Camera-type eye (tissue), 1 donor: ENCODE data around the genes TNS4 and KRT25.

DNA sequence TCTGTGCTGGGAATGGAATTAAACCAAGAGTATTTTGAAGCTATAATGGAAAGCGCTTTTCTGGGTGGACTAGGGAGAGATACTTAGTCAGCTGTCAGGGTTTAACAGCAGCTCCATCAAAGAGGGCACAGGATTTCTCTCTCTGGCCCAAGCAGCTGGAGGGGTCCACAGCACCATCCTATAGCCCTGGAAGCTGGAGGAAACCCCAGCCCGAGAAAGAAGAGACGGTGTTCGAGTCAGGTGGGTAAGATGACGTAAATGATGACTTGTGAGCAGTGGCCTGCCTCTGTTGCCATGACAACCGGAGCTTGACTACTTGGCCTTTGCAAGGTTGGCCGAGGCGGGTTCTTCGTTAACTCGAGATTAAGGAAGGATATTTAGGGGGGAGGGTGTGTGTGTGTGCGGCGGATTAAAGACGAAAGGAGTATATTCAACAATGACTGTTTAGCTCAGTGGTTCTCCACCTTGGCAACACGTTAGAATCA lies 531 bp upstream of the WIPF2 start:
- RAMPAGE, long total RNA: no peak

- RAMPAGE, long total RNA: no peak
These were observed 981 bp downstream of the WIPF2 start for GRCh38 chr17:40220025-40220544.

GRCh38 chr17:40346615-40346884 lies 18.0 kb downstream of the GJD3 start:
- RAMPAGE, long total RNA: no peak

- RAMPAGE, long total RNA: no peak
These were observed 19.1 kb downstream of the IGFBP4 start for GRCh38 chr17:40461990-40463048.

DNA sequence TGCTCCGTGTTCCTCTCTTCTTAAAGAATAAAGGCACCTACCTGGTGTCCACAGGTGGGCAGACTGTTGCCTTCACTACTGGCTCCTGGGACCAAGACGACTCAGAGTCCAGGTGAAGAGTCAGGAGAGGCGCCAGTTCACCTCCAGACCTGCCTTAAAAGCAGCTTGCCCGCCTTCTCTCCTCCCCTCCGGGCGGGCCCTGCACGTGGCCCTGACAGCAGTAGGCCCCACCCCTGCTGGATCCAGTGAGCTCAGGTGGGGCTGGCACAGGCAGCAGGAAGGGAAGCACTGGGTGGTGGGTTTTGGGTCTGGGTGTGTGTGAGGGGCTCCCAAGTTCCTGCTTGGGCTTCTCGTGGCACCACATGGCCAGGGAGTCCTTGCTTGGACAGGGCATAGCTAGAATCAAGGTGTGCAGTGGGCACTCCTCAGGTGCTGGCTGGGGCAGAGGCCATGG lies at the start of gene TNS4:
Gene TNS4, minus strand, starts transcription at position 131 of the 454 bp plus-strand sequence.
- RAMPAGE, long total RNA: no peak

- RAMPAGE, long total RNA: no peak
These were observed 8.8 kb upstream of the TNS4 start for GRCh38 chr17:40509964-40510860.

- RAMPAGE, long total RNA: no peak
These were observed 25.2 kb upstream of the TNS4 start for GRCh38 chr17:40526552-40527027.

DNA sequence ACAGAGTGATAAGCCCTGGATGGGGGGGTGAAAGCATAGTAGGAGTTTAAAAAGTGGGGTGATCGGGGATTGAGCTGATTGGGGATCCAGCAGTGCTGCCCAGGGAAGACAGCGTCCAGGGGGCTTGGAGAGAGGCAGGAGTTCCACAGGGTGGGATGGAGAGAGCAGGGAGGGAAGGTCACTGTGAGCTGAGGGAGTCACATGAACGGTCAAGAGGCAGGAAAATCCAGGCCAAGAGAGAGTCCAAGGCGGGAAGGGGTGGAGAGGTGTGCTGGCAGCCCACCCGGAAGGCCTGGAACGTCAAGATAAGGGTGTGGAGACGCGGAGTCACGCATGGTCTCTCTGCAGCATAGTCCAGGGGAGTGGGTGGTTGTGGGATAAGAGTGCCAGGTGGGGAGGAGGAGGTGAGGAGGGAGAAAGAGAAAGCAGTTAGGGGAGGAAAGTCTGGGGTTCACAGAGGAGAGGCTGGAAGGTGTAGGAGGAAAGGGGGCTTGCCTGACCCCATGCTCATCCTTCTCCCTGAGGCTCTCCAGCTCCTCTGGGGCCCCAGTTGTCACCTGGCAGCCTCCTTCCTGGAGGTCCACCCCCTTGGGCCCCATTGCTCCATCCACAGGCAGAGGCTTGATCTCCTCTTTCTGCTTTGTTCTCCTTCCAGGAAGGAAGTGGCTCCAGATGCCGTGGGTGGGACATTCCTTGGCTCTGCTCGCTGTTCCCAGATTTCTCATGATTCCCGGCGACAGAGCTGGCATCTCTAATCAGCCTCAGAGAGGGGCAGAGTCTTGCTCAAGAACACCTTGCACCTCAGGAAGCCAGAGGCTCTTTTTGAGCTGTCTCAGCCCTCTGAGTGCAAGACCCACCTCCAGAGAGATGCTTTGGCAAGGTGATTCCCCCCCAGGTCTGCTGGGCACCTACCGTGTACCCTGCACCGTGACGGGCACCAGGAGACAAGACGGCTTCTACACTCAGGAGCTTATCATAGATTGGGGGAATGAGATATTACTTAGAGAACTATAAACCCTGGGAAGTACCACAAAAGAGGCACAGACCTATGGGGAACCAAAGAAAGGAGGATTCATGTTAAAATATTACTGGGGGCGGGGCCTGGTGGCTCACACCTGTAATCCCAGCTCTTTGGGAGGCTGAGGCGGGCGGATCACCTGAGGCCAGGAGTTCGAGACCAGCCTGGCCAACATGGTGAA lies 28.6 kb downstream of the CCR7 start:
- RAMPAGE, long total RNA: no peak

- RAMPAGE, long total RNA: no peak
These were observed 24.8 kb downstream of the CCR7 start for GRCh38 chr17:40540412-40540960.

DNA sequence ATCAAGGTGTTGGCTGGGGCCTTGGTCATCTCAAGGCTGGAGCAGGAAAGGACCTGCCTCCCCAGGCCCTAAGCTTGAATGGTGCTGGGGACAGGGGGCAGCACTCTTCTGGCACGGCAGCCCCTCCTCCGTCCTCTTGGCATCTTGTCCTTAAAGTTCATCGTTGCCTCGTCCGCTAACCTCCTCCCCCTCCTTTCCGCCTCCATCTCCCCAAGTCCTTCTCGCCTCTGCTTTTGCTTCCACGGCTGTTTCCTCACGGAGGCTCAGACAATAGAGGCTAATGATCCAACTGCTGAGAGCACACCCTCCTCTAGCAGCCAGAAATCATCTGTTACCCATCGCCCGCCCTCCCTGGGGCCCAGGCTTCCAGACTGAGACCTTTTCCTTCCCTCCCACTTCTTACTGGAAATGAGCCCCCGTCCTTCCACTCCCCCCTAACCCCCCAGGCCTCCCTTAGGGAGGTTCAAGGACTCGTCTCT lies 23.1 kb downstream of the CCR7 start:
- RAMPAGE, long total RNA: no peak

DNA sequence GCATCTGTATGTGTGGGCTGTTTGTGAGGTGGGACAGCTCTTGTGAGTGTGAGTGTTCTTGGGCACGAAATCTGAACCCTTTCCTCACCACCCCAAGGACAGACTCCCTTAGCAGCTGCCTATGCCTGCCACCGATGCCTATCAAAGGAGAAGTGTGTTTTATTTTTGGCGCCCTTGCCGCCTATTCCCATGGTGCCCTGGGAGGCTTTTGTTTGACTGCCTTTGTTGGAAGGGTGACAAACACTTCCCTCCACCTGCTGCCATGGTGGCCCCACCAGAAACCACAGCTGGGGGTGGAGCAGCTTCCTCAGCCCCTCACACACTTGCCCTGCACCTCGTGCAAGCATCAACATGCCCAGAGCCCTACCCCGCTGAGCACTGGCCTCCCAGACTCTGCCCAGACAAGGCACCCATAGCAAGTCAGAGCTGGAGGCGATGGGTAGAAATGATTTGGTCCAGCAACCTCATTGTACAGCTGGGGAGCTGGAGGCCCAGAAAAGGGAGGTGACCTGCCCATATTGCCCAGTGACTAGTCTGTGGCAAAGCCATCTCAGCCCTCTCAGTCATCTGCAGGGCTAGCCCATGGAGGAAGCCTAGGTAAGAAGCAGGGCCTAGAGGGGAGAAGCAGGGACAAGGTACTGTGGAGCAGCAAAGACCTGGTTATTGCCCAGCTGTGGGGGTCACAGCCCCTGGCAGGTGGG lies 17.8 kb downstream of the CCR7 start:
- RAMPAGE, long total RNA: no peak

- RAMPAGE, long total RNA: no peak
These were observed 11.7 kb downstream of the CCR7 start for GRCh38 chr17:40553354-40554182.

DNA sequence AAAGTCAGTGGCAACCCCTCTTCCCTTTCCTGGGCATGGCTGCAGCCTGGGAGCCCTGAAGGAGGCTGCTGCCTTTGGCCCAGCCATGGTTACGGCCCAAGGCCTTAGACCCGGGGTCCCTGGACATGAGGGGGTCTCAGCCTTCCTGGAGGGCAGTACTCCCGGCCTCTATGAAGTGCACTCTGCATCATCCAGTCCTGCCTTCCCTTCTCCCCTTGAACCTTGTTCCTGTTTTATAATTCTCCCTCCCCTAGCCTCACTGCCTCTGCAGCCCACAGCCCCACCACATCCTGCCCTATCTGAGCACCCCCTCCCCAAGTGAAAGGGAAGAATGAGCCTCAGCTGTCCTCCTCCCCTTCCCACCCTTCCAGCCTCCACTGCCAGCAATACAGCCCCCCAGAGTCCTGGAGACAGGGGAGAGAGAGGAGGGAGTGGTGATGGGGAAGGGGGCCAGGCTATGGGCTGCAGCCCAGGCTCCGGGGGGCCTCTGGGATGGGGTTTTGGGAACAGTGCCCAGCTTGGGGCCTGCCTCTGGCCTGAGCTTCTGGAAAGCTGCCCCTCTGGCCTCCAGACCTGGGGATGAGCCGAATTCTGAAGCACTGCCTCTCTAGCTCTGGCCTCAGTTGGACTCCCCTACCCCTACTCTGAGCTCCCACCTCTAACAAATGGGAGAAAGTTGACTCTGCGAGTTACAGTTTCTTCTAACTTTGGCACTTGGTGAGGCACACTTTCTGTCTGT lies 7.6 kb downstream of the CCR7 start:
- RAMPAGE, long total RNA: no peak

- RAMPAGE, long total RNA: no peak
These were observed 6.4 kb downstream of the CCR7 start for GRCh38 chr17:40558671-40559494.

DNA sequence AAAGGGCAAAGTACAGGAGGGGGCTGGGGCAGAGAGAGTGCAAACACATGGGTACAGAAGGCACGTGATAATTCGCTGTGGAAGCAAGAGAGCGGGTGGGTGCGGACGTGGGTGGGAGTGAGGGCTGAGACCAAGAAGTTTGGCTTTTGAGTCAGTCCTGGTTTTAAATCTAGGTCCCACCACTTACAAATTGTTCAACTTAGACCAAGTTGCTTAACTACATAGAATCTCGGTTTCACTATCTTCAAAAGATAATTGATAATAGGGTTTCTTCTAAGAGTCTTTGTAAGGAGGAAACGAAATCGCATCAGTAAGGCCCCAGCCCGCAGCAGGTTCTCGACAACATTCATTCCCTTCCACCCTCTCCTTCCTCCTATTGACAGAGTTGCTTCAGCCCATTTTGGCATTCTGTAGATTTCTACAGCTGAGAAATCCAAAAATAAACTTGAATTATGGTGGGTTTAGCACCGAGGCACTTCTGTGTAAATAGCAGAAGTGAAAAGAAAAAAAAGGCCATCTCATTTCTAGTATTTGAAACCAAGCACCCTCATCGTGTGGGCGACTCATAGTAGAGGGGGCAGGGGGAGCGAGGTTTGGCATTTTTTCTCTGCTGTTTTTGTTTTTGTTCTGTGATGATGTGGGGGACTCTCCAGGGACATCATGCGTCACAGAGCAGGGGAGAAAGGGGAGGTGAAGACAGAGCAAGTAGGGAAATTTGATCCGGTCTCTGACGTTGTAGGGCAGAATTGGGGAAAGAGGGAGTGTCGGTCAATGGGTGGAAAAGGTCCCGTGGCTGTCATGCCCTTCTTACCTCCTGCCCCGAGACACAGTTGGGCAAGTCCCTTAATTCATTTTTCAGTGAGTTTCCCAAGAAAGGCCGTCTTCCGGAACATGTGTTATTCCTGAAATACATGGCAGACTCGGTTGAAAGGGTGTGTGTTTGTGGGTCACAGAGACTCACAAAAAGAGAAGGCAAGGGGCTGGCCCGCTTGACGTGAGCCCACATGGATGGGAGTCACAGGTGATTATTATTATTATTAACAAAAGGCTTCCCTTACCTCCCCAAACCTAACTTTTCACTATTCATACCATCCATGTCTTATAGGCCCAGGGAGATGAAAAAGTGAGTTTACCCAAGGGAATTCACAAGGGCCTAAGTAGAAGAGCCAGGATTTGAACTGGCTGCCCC lies 33.8 kb upstream of the CCR7 start:
- RAMPAGE, long total RNA: no peak

DNA sequence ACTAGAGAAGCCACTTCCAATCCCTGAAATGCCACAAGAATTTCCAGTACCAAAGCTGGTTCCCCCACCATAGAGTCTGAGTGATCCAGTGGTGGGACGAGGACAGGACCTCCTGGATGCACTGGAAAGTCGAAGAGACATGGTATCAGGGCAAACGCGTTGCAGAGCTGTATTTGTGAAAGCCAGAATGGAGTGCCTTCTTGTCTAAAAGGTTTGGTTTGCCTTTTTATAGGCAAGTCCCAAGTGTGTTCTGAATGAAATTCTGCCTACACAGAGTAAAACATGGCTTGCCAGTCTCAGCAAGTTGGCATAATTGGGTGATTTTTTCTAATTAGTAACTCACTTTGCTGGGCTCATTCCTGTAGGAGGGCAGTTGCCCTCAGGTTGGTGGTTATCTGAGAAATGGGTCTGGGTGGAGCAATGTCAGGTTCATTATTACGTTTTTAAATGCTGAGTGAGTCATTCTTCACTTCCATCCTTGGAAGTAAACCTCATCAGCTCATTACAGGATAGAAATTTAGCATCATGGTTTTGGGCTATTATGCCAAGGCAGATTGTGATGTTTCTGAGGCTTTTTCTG lies at the start of gene KRT25:
Gene KRT25, minus strand, starts transcription at position 201 of the 580 bp plus-strand sequence.
- RAMPAGE, long total RNA: no peak

- RAMPAGE, long total RNA: no peak
These were observed 3.6 kb downstream of the KRT10 start for GRCh38 chr17:40818619-40819494.

DNA sequence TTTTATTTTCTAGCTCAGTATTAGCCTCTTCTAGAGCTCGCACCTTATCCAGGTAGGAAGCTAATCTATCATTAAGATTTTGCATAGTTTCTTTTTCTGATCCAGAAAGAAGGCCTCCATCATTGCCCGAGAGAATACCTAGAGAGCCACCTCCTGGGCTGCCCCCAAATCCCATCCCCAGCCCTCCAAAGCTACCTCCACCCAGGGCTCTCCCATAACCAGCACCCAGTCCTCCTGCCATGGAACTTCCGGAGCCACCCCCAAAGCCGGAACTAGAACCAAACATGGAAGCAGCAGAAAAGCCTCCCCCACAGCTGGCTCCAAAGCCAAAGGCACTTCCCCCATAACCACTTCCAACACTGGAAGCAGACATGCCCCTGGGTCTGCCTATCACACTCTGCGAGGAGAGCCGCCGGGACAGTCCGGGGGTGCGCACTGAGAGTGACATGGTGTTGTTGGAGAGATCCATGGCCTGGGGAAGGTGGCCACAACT lies 259 bp downstream of the KRT12 start:
- RAMPAGE, long total RNA: start-site peak on the minus strand centred at position 217 of the sequence, 584 bp wide, 52 reads

GRCh38 chr17:40885909-40886534 lies 980 bp upstream of the KRT20 start:
- RAMPAGE, long total RNA: no peak

- RAMPAGE, long total RNA: no peak
These were observed 10.5 kb downstream of the KRT23 start for GRCh38 chr17:40926903-40927477.